SK-N-SH (cell line): Measurements from ENCODE around the gene H2AZ2.

- RRBS: no CpG with 5 or more reads among the region's 1 CpG
CAGE:
- cytosol, long polyA plus RNA: no peak
- long polyA plus RNA: no peak
- nucleus, long polyA plus RNA: no peak
Observed at GRCh38 chr7:44804061-44804337, 7.5 kb downstream of the PPIA start.

DNA sequence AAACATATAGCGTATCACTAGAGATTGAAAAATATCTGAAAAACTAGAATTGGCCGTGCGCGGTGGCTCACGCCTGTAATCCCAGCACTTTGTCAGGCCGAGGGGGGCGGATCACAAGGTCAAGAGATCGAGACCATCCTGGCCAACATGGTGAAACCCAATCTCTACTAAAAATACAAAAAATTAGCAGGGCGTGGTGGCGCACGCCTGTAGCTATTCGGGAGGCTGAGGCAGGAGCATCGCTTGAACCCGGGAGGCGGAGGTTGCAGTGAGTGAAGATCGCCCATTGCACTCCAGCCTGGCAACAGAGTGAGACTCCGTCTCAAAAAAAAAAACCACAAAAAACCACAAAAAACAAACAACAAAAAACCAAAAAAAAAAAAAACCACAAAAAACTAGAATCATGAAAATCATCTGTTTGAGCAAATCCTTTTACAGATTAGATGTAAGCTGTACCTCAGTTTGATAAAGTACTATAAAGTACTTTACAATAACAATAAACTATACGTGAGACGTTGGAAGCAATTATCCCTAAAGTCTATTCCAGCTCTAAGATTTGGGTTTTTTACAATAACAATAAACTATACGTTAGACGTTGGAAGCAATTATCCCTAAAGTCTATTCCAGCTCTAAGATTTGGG, 1.5 kb downstream of the H2AZ2 start:
- RRBS: no CpG with 5 or more reads among the region's 21 CpGs
CAGE:
- cytosol, long polyA plus RNA: no peak
- long polyA plus RNA: no peak
- nucleus, long polyA plus RNA: no peak

GRCh38 chr7:44847107-44848250, at the start of gene H2AZ2:
Gene H2AZ2, minus strand, starts transcription at chr7:44848087.
- RRBS: 2% methylated on average over 36 of the region's 91 CpGs
CAGE:
- cytosol, long polyA plus RNA: no peak
- long polyA plus RNA: no peak
- nucleus, long polyA plus RNA: start-site peak on the minus strand at chr7:44847988-44848096, 24 and 250 reads in 2 replicates

- RRBS: no CpG with 5 or more reads among the region's 6 CpGs
CAGE:
- cytosol, long polyA plus RNA: no peak
- long polyA plus RNA: no peak
- nucleus, long polyA plus RNA: no peak
Observed at GRCh38 chr7:44876189-44877347, 8.8 kb downstream of the PURB start.

DNA sequence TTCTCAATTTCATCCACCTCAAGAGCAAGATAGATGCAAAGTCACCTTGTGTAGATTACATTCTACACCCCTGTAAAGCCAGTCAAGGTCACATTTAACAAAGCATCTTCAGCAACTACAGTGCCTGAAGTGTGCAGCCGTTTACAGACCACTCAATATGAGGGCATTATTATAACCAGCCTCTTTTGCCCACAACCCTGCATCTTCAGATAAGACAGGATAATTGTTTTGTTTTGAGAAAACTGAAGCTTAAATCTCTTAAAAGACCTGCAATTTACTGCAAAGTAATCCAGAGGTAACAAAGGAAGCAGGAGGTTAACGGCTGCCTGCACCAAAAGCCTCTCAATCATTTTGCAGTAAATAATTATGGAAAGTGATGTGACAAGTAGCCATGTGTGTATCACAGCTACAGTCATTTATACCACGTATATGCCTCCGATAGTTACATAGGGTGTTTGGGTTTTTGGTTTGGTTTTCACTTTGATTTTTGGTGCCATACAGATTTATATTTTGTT, 4.8 kb downstream of the PURB start:
- RRBS: no CpG with 5 or more reads among the region's 4 CpGs
CAGE:
- cytosol, long polyA plus RNA: no peak
- long polyA plus RNA: no peak
- nucleus, long polyA plus RNA: no peak

GRCh38 chr7:44880958-44881634, 4.2 kb downstream of the PURB start:
- RRBS: no CpG with 5 or more reads among the region's 1 CpG
CAGE:
- cytosol, long polyA plus RNA: no peak
- long polyA plus RNA: no peak
- nucleus, long polyA plus RNA: no peak

GRCh38 chr7:44976461-44977092, 2.2 kb downstream of the MYO1G start:
- RRBS: 98% methylated on average over 4 of the region's 18 CpGs
CAGE:
- cytosol, long polyA plus RNA: no peak
- long polyA plus RNA: no peak
- nucleus, long polyA plus RNA: no peak

GRCh38 chr7:44999301-45000059, 521 bp upstream of the CCM2 start:
- RRBS: no CpG with 5 or more reads among the region's 62 CpGs
CAGE:
- cytosol, long polyA plus RNA: start-site peak on the plus strand at chr7:44999729-44999777, 101 and 133 reads in 2 replicates
- long polyA plus RNA: no peak
- nucleus, long polyA plus RNA: no peak

- RRBS: no CpG with 5 or more reads among the region's 14 CpGs
CAGE:
- cytosol, long polyA plus RNA: no peak
- long polyA plus RNA: no peak
- nucleus, long polyA plus RNA: no peak
Observed at GRCh38 chr7:45881712-45882488, 6.4 kb upstream of the IGFBP1 start.

DNA sequence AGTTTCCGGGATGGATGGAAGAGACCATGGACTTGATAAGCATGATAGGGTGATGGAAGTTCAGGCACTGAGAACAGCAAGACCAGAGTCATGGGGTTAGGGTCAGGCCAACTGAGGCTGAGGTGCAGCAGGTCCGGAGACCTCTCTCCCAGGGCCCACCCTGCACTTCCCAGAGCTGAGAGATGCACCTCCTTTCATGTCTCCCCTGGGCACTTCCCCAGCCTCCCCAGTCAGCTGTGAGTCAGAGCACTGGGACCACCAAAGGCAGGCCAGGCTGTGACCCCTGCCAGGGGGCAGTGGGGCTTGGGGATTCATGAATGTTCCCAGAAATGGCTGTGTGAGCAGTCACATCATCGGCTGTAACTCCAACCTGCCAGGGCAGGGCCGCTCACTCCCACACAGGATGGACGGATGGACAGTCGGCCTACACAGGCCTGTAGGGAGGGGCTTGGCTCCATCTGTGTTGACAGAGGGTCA, 3.2 kb upstream of the IGFBP1 start:
- RRBS: no CpG with 5 or more reads among the region's 6 CpGs
CAGE:
- cytosol, long polyA plus RNA: no peak
- long polyA plus RNA: no peak
- nucleus, long polyA plus RNA: no peak

- RRBS: 4% methylated on average over 12 of the region's 31 CpGs
CAGE:
- cytosol, long polyA plus RNA: no peak
- long polyA plus RNA: no peak
- nucleus, long polyA plus RNA: no peak
Observed at GRCh38 chr7:45888846-45889284, 577 bp downstream of the IGFBP1 start.

DNA sequence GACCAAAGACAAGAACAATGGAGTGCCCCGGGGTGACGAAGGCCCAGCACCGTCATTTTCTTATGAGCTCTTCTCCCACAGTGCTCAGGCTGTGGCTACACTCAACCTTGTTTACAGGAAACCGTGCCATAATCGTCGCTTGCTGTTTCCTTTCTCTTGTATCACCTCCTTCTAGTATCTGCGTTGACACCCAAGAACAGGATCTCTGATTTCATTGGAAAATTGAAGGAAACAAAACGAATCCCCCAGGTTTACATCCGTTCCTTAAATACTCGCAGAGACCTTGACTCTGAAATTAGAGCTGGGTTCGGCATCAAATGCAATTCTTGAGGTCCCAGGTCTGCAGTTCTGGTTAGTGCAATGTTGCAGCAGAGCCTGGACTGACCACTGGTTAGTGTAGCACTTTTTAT, 1.8 kb upstream of the IGFBP3 start:
- RRBS: no CpG with 5 or more reads among the region's 11 CpGs
CAGE:
- cytosol, long polyA plus RNA: no peak
- long polyA plus RNA: no peak
- nucleus, long polyA plus RNA: no peak

GRCh38 chr7:45940247-45940954, 19.3 kb upstream of the IGFBP3 start:
- RRBS: 96% methylated on average over 3 of the region's 19 CpGs
CAGE:
- cytosol, long polyA plus RNA: no peak
- long polyA plus RNA: no peak
- nucleus, long polyA plus RNA: no peak

DNA sequence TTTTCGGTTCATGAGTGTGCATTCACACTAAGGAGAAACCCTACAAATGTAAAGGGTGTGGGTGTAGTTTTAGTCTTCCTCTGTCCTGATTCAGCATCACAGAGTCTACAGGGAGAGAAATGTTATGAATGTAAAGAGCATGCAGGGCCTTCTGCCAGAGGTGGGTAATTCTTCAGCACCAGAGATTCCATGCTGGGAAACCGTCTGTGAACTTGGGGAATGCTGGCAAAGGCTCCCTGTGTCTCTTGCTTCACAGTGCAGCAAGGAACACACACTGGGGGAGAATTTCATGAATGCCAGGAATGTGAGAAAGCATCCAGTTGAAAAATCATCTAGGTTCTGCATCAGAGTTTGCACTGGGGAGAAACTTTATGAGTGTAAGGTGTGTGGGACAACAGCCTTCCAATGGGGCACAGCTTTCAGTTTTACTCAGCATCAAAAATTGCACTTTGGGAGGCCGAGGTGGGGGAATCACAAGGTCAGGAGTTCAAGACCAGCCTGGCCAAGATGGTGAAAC, 224.3 kb upstream of the IGFBP3 start:
- RRBS: no CpG with 5 or more reads among the region's 3 CpGs
CAGE:
- cytosol, long polyA plus RNA: no peak
- long polyA plus RNA: no peak
- nucleus, long polyA plus RNA: no peak

- RRBS: no CpG with 5 or more reads among the region's 7 CpGs
CAGE:
- cytosol, long polyA plus RNA: no peak
- long polyA plus RNA: no peak
- nucleus, long polyA plus RNA: no peak
Observed at GRCh38 chr7:46220152-46220634, 299.1 kb upstream of the IGFBP3 start.

DNA sequence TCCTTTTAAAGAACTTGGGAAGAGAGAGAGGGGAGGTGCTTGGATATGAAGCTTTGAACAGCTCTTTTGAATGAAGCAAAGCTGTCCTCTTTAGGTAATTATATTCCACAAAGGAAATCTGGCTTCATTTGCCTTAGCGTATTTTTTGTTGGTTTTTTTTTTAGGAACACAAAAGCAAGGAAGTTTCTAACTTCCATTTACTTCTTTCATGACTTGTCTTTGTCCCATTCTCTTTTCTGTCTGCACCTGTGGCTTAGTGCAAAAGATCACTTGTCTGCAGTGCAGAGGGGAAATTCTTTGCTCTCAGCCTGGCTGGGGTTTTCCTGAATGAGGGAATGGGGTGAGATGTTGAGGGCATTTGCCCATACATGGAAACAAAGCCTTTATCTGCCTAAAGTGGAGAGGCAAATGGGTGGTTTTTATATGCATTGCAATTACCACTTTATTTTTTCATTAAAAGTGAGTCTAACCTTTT, 361.0 kb upstream of the IGFBP3 start:
- RRBS: no CpG with 5 or more reads among the region's 1 CpG
CAGE:
- cytosol, long polyA plus RNA: no peak
- long polyA plus RNA: no peak
- nucleus, long polyA plus RNA: no peak

DNA sequence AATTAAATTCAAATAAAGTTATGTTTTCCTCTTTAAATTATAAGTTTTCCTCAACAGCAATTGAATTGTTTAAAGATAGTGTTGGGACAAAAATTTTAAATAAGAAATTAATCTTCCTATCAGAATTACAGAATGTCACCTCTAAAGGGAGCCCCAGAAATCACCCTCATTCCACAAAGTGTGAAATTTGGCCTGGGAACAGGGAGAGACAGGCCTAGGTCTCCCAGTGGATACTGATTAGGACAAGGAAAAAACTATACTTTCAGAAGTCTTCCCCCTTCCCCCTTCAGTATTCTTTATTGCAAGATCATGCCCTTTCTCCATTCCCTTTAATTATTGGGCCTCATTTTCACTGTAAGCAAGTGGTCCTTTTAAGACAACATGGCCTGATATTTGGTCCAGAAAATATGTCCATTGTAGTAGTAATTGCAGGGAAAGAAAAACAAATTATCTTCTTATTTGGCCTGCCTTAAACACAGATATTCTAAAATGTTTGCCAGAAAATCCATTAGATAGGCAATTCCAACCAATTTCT, 757.1 kb upstream of the IGFBP3 start:
CAGE:
- cytosol, long polyA plus RNA: no peak
- long polyA plus RNA: no peak
- nucleus, long polyA plus RNA: no peak

GRCh38 chr7:46741261-46741583, 820.1 kb upstream of the IGFBP3 start:
- RRBS: no CpG with 5 or more reads among the region's 8 CpGs
CAGE:
- cytosol, long polyA plus RNA: no peak
- long polyA plus RNA: no peak
- nucleus, long polyA plus RNA: no peak

DNA sequence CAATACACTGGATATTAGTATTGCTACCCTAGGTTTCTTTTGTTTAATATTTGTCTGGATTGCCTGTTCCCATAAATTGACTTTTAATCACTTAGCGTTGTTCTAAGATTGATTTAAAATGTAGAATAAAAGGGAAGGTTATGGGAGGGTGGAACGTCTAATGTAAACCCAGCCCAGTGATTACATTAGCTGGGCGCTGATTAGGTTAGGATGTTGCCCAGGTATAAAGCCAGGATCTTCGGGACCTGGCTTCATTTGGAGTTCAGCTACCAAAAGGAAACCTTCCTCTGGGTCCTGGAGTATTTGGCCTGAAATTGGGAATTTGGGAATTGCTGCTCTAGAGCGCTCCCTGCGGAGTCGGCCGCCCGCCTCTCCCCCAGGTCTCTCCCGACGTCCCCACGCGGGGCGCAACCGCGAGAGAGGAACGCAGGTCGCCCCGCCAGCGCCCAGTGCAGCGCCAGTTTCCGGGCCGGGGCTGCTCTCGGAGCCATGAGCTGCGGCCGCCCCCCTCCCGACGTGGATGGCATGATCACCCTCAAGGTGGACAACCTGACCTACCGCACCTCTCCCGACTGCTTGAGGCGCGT, 529.5 kb downstream of the TNS3 start:
- RRBS: no CpG with 5 or more reads among the region's 32 CpGs
CAGE:
- cytosol, long polyA plus RNA: no peak
- long polyA plus RNA: no peak
- nucleus, long polyA plus RNA: no peak

DNA sequence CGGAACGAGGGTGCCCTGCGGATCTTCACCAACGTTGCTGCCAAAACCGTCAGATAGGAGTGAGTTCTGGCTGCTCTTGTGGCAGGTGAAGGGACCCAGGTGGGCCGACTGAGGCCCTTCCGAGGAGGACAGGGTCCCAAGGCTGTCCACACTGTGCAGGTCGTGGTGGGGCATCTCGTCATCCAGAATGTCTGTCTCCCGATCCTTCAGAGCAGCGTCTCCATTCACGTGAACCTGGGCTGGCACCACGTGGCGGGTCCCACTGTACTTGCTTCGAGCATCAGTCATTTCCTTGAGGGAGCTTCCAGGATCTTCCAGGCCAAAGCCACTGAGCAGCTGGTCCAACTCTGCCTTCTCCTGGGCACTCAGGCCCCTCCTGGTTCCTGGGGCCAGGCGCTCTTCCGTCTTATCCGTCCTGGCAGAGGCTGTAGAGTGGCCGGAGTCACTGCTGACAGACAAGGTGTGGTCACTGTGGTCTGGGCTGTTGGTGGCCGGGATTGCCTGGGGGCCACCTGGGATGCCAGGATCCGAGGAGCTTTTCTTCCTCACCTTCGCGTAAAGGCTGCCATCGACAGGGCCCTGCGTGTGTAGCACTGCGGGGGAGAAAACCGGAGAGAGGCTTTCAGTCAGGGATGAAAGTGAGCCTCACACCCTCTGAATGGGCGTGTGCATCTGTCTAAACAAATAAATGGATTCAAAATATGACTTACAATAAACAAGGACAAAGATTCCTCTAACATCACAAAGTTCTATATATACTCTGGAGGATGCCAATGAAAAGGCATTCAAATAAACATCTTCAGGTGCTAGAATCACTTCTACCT, 212.7 kb downstream of the TNS3 start:
- RRBS: 99% methylated on average over 5 of the region's 28 CpGs
CAGE:
- cytosol, long polyA plus RNA: no peak
- long polyA plus RNA: no peak
- nucleus, long polyA plus RNA: no peak